Breast epithelium (tissue), 2 donors: ENCODE results near the gene KRTAP5-1.

DNA sequence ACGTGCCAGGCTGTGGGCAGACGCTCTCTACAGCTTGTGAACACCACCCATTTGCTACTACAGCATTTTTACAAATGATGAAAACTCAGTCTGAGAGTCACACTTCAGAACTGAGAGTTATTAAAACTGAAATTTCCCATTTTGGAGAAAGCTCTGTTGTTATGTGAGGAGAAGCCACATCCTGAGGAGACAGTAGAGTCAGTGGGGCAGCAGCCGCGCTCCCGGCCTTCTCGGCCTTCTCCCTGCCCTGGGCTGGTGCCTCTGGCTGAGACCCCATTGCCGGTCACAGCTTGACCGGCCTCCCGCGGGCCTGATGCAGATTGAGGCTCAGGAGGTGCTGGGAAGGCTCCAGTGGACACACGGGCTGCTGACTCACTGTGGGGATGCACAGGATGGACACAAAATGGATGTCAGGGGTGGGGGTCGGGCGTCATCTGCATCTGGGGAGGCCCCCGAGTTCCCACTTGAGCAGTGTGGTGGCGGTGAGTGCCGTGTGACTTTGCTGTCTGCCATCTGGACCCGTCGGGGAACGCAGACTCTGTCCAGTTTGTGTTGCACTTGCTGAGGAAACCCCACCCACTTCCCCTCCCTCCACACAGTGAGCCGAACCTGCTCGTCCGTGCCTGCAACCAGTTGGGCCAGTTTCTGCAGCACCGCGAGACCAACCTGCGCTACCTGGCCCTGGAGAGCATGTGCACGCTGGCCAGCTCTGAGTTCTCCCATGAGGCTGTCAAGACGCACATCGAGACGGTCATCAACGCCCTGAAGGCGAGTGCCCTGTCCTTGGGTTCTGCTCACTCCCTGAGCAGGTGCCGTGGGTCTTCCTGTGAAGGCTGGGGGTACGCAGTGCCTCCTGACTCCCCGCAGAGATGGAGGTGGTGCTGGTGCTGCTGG, 50.1 kb downstream of the MUC6 start:
- PRO-cap, result no peak
- RAMPAGE, long total RNA, 2 experiments, result no peak in any of the 2 experiments

GRCh38 chr11:1054823-1055172, 18.3 kb upstream of the MUC6 start:
- PRO-cap, result no peak
- RAMPAGE, long total RNA, 2 experiments, result no peak in any of the 2 experiments

DNA sequence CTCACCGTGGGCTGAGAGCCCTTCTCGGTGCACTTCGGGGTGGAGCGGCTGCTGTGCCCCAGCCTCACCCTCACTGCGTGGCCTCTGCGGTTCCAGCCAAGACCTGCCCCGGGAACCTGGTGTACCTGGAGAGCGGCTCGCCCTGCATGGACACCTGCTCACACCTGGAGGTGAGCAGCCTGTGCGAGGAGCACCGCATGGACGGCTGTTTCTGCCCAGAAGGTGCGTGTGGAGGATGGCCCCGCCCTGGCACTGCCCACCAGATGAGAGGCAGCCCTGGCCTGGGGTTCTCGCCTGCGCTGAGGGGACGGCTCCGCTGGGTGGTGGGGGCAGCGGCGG, 45.0 kb upstream of the MUC6 start:
- PRO-cap, result no peak
- RAMPAGE, long total RNA, 2 experiments, result no peak in any of the 2 experiments

DNA sequence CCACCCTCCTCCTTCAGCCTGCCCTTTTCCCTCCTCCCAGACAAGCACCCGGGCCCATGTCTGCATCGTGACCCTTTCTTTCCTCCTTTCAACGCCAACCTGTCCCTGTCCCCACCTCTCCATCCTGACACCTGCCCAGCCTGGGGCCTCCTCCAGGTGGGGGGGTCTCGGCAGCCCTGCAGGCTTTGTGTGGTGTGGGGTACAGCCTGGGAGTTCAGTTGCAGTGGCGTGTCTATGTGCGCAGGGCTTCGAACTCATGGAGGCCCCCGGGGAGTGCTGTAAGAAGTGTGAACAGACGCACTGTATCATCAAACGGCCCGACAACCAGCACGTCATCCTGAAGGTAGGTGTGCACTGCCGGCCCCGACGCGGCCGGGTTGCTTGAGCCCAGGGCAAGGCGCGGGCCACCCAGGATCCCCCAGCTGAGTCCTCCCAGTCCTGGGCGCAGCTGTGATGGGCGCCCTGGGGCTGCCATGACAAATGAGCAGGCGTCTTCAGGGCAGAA, 49.4 kb upstream of the MUC5AC start:
- PRO-cap, result no peak
- RAMPAGE, long total RNA, 2 experiments, result no peak in any of the 2 experiments

GRCh38 chr11:1205003-1205506, 17.8 kb upstream of the MUC5B start:
- PRO-cap, result no peak
- RAMPAGE, long total RNA, 2 experiments, result no peak in any of the 2 experiments

GRCh38 chr11:1305121-1305335, 4.4 kb downstream of the TOLLIP start:
- PRO-cap, result no peak
- RAMPAGE, long total RNA, 2 experiments, result no peak in any of the 2 experiments

GRCh38 chr11:1391070-1391742, 1.5 kb downstream of the BRSK2 start:
- PRO-cap, result no peak
- RAMPAGE, long total RNA, 2 experiments, result no peak in any of the 2 experiments

GRCh38 chr11:1461773-1462097, 24.8 kb downstream of the MOB2 start:
- PRO-cap, result no peak
- RAMPAGE, long total RNA, 2 experiments, result no peak in any of the 2 experiments

DNA sequence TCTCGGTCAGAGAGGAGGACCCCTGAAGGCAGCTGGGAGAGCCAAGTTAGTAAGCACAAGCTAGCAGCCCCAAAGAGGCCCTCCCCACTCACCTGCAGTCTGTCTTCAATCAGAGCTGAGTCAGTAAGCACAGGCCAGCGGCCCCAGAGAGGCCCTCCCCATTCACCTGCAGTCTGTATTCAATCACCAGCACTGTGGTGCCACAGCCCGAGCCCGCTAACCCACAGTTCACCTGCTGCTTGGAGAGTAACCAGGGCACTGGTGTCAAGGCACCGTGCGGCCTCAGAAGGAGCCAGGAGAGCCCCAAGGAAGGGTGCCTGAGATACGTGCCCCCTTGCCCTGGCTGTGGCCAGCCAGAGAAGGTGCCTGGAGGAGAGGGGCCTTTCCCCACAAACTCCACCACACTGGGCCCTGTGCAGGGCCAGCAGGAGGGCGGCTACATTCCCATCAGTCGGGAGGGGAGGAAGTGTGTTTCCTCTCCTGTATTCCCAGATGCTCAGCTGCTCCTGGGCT, 36.7 kb downstream of the DUSP8 start:
- PRO-cap, result no peak
- RAMPAGE, long total RNA, 2 experiments, result no peak in any of the 2 experiments

DNA sequence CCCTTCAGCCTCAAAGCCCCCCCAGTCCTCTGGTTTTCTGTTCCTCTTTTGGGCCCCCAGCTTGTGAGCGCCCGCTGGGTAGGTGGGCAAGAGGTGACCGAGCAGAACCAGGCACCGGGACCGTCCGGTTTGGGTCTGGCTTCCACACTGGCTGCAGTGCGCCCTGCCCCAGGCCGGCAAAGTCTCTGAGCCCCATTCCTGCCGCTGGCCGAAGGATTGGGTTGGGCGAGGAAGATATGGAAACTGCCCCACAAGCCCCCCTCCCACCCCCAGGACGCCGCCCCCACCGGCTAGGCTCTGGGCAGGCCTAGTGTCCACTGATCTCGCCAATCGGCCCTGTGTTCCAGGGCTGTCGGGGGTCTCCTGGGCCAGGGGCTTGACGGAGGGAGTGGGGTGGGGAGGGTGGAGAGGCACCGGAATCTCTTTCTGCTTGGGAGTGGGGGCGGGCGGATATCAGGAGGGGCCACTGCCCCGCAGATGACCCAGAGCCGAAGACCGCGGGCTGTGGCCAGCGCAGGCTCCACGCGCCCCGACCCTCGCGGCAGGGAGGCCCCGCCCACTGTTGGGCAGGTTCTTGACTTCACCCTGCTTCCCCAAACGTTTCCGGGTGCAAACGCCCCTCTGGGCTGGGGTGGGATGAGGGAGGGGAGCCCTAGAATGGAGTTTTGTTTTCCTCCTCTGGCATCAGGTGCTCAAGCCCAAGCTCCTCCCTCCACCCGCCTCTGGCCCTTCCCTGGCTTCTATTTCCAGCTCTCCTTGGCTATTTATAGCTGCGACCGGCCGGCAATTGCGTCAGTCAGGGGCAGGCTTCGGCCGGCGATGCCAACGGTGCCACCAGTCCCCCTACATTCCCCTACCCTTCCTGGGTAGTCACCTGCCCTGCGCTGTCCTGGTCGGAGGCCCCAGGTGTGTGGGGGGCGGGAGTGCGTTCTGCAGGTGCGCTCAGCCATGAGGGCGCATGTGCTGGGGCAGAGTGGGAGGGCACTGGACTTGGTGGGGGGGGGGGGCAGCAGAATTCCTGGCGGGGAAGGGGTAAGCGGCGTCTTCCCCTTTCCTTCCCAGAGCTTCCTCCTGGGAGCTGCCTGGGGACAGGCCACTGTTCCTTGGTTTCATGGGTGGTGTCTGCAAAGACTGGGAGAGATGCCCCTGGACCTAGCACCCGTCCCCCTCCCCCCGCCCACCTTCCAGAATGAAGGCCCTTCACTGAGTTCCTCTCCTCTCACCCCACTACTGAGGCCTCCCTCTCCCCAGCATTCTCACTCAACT, 23.9 kb downstream of the DUSP8 start:
- PRO-cap, result bidirectional peak, plus-strand start at position 801 of the sequence, minus-strand start at position 561 of the sequence
- RAMPAGE, long total RNA, 2 experiments, result no peak in any of the 2 experiments

DNA sequence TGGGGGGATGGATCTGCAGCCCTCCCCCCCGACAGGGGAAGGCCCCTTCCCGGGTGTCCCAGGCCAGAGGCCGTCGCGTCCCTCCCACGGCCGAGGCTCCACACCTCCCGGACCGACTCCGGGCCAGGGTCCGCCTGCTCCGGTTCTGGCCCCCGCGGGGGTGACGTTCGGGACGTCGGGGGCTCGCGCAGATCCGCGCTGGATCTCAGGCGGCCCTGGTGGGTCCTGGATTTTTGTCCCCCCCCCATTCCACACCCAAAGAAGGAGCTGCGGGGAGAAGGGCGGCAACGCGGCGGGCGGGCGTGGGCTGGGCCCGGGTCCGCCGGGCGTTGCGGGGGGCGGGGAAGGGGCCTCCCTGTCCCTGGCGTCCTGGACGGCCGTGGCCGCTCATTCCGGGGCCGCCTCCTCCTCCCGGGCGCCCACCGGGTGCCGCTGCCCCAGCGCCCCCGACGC, 676 bp downstream of the DUSP8 start:
- PRO-cap, result no peak
- RAMPAGE, long total RNA, 2 experiments, result no peak in any of the 2 experiments

- PRO-cap, result no peak
- RAMPAGE, long total RNA, 2 experiments, result no peak in any of the 2 experiments
Measured at GRCh38 chr11:1573937-1574922, 2.2 kb upstream of the DUSP8 start.

- PRO-cap, result no peak
- RAMPAGE, long total RNA, 2 experiments, result no peak in any of the 2 experiments
Measured at GRCh38 chr11:1585262-1585532, at the start of gene KRTAP5-1. Gene KRTAP5-1, minus strand, starts transcription at chr11:1585283.

DNA sequence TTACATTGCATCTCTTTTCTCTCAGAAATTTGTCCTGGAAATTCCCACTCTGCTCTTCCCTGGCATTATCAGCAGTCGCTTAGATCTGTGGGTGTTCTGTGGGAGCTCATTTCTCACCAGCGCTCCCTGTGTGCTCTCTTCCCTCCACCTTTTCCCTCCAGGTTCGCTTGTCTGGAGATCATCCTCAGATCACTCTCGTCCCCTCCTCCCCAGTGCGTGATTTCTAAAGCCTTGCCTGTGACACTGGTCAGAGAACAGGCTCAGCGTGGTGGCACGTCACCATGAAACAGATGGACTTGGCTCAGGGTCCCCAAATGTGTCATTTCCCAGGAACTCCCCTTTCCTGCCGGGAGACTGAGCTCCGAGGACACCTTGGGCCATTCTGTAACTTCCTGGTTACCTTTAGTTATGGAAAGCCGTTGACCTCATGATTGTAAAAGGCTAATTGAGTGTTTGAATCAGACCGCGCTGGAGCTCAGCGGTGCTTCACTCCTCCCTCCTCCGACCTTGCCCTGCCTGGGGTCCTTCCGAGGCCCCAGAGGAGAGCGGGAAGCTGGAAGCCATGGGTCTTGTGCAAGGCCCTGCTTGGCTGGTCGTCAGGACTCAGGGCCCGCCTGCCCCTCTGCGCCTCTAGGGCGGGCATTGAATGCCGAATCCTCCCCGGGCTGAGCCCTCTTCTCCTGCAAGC, 1.6 kb downstream of the KRTAP5-2 start:
- PRO-cap, result no peak
- RAMPAGE, long total RNA, 2 experiments, result no peak in any of the 2 experiments

GRCh38 chr11:1608197-1608396, 166 bp downstream of the KRTAP5-3 start:
- PRO-cap, result no peak
- RAMPAGE, long total RNA, 2 experiments, result no peak in any of the 2 experiments

DNA sequence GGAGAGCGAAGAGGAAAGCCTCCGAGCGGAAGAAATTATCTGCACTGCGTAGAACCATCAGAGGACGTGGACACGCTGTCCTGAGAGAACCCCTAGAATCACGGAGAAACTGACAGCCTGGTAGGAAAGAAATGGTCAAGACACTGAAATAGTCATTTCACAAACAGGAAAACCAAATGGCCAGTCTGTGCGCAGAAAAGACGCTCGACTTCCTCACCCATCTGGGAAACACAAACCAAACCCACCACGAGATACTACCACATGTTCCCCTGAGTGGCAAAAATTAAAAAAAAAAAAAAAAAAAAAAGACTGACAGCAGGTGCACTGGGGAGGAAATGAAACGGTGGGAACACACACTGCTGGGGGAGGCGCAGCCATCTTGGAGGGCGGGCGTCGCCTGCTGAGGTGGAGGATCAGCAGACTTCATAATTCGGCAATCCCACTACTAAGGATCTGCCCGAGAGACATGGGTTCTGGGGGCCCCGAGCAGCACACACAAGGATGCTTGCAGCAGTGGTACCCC, 21.3 kb downstream of the IFITM10 start:
- PRO-cap, result no peak
- RAMPAGE, long total RNA, 2 experiments, result no peak in any of the 2 experiments

GRCh38 chr11:1832311-1832918, 2.4 kb upstream of the SYT8 start:
- PRO-cap, result no peak
- RAMPAGE, long total RNA, 2 experiments, result no peak in any of the 2 experiments

- PRO-cap, result no peak
- RAMPAGE, long total RNA, 2 experiments, result no peak in any of the 2 experiments
Measured at GRCh38 chr11:1845194-1846210, 6.7 kb downstream of the TNNI2 start.

- PRO-cap, result no peak
- RAMPAGE, long total RNA, 2 experiments, result no peak in any of the 2 experiments
Measured at GRCh38 chr11:1853571-1854614, 1.0 kb downstream of the LSP1 start.

GRCh38 chr11:1861709-1862475, 9.0 kb downstream of the LSP1 start:
- PRO-cap, result no peak
- RAMPAGE, long total RNA, 2 experiments, result no peak in any of the 2 experiments